Rectum (tissue), 1 donor: ENCODE results near the genes EIF2S3, ZFX, POLA1, MAGEB6B and MAGEB3.

- PRO-cap = no peak
Measured at GRCh38 chrX:23732743-23733193, 10.3 kb downstream of the ACOT9 start.

GRCh38 chrX:23745769-23746269 is 2.7 kb upstream of the ACOT9 start:
- PRO-cap = unidirectional peak, minus-strand start at chrX:23745892

GRCh38 chrX:23903942-23904663 is 3.6 kb downstream of the APOO start:
- PRO-cap = no peak

- PRO-cap = no peak
Measured at GRCh38 chrX:23952906-23953777, 45.3 kb downstream of the CXorf58 start.

DNA sequence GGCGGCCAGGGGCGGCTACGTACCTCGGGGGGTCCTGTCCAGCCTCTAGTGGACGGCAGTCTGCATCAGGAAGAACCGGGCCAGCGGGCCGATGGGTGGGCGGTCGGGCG is 2.3 kb downstream of the KLHL15 start:
- PRO-cap = no peak

GRCh38 chrX:24054074-24055110 is at the start of gene EIF2S3:
EIF2S3 (plus strand) TSS chrX:24054956.
- PRO-cap = bidirectional peak, plus-strand start at chrX:24054353, minus-strand start at chrX:24054247; bidirectional peak, plus-strand start at chrX:24054978, minus-strand start at chrX:24054597

DNA sequence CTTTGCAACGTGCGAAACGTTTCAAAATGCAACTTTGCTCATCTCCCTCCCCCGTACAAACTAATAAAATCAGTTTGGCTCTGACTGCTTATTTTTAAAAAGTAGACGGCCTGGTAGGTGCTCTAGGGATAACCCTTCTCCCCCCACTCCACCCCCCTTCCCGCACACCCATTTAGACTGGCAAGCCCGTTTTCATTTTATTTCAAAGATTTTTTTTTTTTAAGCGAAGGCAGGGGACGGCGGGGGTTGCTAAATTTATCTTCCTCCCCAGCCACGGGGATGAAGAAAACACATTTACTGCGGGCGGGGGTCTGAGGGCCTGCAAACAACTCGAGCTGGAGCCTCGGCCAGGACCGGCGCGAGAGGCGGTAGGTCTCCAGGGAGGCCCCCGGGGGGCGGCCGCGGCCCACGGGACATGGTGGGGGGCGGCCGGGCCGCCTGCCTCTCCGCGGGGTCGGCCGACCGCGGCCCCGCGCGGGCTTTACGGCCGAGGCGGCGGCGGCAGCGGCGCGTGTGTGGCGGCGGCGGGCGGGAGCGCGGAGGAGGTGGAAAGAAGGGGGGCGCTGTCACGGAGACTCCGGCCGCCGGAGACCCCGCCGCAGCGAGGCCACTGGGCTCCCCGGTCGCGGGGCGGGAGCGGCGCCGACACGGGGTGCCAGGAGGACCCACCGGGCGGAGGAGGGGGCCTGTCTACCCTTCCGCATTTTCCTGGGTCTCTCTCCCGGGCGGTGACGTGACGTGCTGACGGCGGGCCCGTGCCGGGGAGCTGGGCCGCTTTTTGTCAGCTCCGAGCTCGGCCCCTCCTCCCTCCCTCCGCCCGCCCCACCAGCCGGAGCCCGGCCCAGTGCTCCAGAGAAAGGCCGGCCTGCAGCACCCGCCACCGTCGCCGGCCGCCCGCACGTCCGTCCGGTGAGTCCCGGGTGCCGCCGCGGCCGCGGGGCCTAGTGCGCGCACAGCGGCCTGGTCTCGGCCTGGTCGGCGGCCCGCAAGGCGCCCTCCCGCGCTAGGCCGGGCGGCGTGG is at the start of gene ZFX:
TSS of gene ZFX (plus strand) at position 844 of the 1,021 bp plus-strand sequence.
- PRO-cap = unidirectional peak, plus-strand start at position 104 of the sequence; bidirectional peak, plus-strand start at position 844 of the sequence, minus-strand start at position 707 of the sequence

DNA sequence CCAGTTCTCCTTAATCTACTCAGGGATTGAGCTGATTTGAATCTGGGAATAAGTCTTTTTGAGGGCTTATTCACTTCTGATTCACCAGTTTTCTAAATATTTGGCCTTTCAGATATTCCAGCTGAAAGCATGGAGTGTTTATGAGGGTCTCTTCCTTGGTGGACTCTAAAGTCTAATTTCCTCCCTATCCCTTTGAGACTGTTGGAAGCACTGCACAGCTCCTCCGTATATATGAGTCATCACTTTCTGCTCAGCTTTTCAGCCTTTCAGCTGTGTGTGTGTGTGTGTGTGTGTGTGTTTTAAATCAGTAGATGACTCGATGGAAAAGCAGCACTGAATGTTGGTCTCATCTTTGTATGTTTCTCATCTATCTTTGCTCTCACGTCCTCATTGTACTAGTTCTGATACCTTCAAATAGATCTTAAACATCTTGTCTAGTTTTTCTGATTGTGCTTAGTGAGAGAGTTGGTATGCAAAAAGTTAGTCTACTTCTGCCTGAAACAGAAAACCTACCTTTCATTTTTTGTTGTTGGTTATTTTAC is 81.6 kb downstream of the ZFX start:
- PRO-cap = no peak

- PRO-cap = no peak
Measured at GRCh38 chrX:24395785-24396181, 35.3 kb downstream of the SUPT20HL1 start.

DNA sequence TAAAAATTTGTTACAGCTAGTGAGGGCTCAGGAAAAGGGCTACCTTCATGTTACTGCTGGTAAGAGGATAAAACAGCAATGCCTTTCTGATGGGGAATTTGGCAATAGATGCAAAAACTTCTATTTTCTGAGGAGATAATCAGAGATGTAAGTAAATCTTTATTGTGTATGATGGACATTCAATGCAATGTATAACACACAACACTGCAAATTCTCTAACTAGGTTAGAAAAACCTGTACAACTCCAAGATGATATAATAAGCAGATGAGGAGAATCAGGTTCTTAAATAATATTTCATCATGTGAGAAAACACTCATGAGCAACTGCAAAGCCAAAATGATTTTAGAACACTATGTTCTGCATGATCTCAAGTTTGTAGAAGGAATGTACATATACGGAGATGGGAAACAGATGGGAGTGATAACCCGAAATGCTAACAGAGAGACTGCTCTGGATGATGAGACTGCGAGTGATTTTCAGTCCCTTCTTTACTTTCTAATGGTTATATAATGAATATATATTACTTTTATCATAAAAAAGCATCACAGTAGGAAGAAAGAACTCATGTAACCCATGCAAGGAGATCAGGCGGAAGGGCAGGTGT is 81.0 kb downstream of the PCYT1B start:
- PRO-cap = unidirectional peak, plus-strand start at position 440 of the sequence

DNA sequence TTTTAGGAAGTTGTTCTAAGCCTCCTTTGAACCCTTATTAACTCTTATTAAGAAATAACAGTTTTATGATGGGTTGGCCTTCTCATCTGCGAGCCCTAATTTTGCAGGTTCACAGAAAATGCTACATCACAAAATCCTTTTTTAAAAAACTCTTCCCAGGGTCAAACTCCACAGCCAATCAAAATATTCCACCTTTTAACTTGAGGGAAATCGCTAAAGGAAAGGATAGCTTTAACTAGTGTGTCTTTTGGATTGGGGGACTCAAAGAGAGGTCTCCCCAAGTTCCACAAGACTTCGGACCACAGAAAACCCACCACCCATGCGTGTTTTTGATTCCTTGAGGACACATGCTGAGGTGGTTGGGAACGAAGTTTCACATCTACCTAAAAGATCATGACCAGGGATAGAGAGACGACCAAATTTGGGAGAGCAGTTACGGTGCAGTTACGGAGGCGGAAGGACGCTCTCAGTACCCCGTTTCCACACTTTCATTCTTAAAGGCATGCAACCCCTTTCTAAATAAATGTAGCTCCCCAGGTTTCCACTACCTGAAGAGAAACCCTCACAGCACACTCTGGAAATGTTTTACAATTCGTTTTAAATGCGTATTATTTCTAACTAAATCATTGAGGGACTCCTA is 1.2 kb downstream of the PCYT1B start:
- PRO-cap = no peak

- PRO-cap = bidirectional peak, plus-strand start at chrX:24693921, minus-strand start at chrX:24693753
Measured at GRCh38 chrX:24693230-24694458, at the start of gene POLA1. POLA1 (plus strand) TSS chrX:24693918.

DNA sequence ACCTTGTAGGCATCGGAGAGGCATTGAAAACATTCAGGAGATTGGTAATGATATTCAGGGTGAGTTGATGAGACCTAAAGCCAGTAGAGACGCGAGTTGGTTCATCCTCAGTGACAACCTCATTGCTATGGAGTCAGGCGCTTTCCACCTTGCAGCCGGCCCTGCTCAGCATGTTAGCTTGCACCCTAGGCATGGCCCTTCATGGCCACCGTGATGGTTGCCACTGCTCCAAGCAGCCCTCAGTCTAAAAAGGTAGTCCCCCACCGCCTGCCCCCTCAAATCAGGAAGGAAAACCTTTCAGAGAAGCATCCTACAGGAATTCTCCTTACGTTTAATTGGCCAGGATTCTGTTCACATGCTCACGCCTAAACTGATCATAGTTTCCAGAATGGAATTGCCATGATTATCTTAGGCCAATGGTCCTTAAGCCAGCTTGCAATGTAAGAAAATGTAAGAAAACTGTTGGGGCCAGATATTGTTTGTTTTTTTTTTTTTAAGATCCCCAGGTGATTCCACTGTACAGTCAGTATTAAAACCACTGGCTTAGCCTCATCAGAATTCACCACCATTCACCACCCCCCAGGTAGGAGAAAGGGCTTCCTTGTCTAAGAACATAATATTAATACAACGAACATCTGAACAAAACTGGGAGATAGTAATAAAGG is 114.4 kb downstream of the POLA1 start:
- PRO-cap = no peak

DNA sequence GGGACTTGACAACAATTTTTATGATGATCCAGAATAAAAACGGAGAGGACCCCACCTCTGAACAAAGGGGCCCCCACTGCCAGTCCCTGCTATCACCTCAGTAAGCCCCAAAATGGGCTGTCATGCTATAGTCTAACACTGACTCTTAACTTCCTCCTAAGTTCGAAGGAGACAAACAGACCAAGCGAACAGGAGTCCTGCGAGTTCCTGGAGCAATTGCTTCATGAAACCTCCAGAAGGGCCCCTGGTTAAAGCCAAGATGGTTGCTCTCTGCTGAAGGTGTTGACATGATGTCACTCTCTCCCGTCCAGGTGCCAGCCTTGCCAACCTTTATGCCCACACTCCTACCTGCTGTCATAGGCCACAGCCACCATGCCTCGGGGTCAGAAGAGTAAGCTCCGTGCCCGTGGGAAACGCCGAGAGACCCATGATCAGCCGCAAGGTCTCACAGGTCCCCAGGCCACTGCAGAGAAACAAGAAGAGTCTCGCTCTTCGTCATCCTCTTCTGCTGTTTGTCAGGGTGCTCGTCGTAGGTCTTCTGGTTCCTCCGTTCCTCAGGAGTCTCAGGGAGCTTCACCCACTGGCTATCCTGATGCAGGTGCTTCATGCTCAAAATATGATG is at the start of gene MAGEB6B:
TSS of gene MAGEB6B (plus strand) at position 373 of the 622 bp plus-strand sequence.
- PRO-cap = no peak

- PRO-cap = unidirectional peak, minus-strand start at chrX:28043290
Measured at GRCh38 chrX:28043088-28043425, 61.8 kb upstream of the DCAF8L1 start.

DNA sequence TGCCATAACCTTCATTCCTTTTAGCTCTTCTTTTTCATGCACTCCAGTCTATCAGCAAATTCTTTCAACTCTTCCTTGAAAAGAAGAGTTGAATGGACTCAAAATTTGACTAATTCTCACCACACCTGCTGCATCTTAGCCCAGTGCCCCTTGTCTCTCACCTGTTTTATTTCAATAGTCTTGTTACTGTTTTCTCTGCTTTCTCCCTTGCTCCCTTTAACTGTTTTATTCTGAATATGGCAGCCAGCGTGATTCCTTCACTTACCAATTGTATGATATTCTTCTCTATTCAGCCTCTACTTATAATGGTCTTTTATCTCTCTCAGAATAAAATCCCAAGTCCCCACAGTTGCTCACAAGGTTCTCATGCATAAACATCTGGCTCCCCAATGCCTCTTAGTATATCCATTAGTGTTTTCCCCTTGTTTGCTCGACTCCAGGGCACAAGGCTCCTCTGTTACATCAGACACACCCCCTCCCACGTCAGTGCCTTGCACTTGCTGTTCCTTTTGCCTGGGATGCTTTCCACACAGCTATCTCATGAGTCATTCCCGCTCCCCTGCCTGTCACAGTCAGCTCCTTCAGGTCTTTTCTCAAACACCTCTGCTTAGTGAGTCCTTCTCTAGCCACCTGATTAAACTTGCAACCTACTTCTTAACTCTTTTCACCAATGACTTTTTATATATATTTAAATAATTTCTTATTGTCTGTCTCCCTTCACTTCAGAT is 260.1 kb downstream of the IL1RAPL1 start:
- PRO-cap = no peak

- PRO-cap = no peak
Measured at GRCh38 chrX:30230560-30230933, at the start of gene MAGEB3. MAGEB3 (plus strand) TSS chrX:30230657.

- PRO-cap = no peak
Measured at GRCh38 chrX:30612424-30612652, 34.8 kb upstream of the TASL start.

DNA sequence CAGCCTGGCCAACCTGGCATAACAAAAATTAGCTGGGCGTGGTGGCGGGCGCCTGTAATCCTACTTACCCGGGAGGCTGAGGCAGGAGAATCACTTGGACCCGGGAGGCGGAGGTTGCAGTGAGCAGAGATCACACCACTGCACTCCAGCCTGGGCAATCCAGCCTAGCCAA is 1.2 kb downstream of the GK start:
- PRO-cap = no peak

- PRO-cap = no peak
Measured at GRCh38 chrX:30828628-30829414, 60.2 kb downstream of the TAB3 start.